HEK293 (cell line): ENCODE results near the gene TXLNB.

- PRO-cap, result no peak
- RRBS, 2 experiments, result no CpG with 5 or more reads among the region's 6 CpGs
Measured at GRCh38 chr6:138088321-138089041, 18.7 kb downstream of the PERP start.

DNA sequence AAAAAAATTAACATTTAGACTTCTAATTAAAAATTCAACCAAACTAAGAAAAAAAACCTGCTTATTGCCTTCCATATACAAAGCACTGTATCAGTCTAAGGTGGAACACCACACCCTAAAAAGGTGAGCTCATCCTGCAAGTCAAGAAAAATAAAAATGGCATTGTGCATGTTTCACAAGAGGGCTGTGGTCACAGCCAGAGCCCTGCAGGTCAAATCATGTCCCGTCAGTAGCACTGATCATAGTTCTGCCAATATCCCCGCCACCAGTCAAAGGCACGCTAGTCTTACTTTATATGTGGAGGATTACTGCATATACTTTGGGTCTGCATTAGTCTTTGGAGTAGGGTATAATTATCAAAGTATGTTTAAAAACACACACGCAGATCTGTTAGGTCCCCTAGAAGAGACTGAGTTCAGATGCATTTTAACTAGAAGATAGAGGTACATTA is 1.8 kb downstream of the PERP start:
- PRO-cap, result bidirectional peak, plus-strand start at position 242 of the sequence, minus-strand start at position 243 of the sequence
- RRBS, 2 experiments, result no CpG with 5 or more reads among the region's 4 CpGs

DNA sequence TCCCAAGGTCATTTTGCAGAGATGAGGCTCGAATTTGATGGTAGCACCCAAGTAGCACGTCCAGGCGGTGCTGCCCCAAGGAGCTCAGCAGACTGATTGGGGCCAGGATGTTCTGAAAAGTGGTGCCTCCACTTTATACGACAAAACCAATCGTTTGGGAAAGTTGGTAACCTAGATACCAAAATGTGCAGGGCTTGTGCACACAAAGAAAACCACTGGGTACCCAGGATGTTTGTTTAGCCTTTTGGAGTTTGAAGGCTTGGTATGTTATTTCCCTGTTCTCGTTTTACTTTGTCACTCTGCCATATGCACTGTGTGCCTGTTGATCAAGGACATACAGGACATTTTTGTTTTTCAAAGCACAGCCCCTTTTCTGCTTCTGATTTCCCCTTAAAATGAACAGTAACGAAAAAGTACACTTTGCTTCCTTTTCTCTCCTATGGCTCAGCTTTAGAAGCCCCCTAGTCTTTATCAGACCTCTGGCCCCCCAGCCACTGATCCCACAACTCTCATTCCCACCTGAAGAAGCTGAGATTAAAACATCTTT is 40.8 kb upstream of the PBOV1 start:
- PRO-cap, result no peak
- RRBS, 2 experiments, result no CpG with 5 or more reads among the region's 7 CpGs

DNA sequence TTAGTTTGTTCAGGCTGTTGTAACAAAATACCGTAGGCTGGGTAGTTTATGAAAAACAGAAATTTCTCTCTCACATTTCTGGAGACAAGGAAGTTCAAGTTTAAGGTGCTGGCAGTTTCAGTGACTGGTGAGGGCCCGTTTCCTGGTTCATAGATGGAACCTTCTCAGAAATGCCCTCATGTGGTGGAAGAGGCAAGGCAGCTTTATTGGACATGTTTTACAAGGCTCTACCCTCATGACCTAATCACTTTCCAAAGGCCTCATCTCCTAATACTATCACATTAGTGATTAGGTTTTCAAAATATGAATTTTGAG is 2.4 kb downstream of the HEBP2 start:
- PRO-cap, result no peak
- RRBS, 2 experiments, result no CpG with 5 or more reads among the region's 2 CpGs

GRCh38 chr6:138439361-138440069 is 35.5 kb downstream of the HEBP2 start:
- PRO-cap, result no peak
- RRBS, 2 experiments, result no CpG with 5 or more reads among the region's 7 CpGs

- PRO-cap, result no peak
- RRBS, 2 experiments, result no CpG with 5 or more reads among the region's 6 CpGs
Measured at GRCh38 chr6:138571240-138571586, 71.9 kb upstream of the NHSL1 start.

DNA sequence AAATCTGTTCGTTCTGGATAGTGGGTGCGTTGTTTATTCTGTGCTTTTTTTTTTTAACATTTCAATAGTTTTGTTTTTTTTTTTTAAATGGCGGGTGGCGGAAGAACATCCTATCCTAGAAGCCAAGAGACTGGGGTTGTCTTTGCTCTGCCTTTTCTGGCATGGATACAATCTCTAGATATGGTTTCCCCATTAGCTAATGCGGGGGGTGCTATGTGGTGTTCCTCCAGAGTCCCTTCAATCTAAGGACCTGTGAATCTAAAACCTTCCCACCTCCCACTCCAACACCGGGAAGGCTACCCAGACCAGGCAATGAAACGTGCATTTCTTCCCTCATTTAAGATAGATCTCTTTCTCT is 878 bp upstream of the CCDC28A start:
- PRO-cap, result no peak
- RRBS, 2 experiments, result no CpG with 5 or more reads among the region's 7 CpGs

- PRO-cap, result no peak
- RRBS, 2 experiments, result no CpG with 5 or more reads among the region's 9 CpGs
Measured at GRCh38 chr6:138817646-138818525, 22.0 kb downstream of the ECT2L start.

DNA sequence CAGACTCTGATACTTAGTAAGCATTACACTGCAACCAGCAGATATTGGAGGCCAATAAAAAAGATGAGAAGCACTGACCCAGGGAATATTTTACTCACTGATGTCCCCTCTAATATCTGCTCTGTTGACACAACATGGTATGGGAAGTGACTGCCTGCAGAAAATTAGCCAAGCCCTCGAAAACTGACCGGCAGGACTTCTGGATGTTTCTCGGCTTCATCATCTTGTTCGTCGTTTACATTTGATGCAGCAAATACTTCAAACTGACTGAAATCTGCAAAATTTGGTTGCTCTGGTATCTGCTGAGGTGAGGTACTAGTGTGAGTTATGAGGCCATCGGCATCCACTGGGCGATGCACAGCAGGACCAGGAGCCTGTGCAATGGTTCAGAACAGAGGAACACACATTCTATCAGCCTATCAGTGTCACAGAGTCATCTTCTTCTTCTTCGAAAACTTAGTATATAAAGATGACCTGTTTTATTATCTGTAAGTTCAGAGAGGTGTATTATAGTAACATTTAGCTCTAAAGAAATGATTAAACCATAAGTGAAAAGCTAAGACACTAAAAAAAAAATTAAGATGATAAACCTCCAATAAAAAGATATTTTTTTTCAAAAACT is 75.4 kb downstream of the REPS1 start:
- PRO-cap, result no peak
- RRBS, 2 experiments, result no CpG with 5 or more reads among the region's 8 CpGs

- PRO-cap, result no peak
- RRBS, 2 experiments, result no CpG with 5 or more reads among the region's 3 CpGs
Measured at GRCh38 chr6:138962520-138963144, 25.4 kb downstream of the REPS1 start.

GRCh38 chr6:138972067-138972591 is 15.9 kb downstream of the REPS1 start:
- PRO-cap, result no peak
- RRBS, 2 experiments, result no CpG with 5 or more reads among the region's 3 CpGs

GRCh38 chr6:139014985-139015535 is 13.5 kb upstream of the ABRACL start:
- PRO-cap, result no peak
- RRBS, 2 experiments, result no CpG with 5 or more reads among the region's 3 CpGs

DNA sequence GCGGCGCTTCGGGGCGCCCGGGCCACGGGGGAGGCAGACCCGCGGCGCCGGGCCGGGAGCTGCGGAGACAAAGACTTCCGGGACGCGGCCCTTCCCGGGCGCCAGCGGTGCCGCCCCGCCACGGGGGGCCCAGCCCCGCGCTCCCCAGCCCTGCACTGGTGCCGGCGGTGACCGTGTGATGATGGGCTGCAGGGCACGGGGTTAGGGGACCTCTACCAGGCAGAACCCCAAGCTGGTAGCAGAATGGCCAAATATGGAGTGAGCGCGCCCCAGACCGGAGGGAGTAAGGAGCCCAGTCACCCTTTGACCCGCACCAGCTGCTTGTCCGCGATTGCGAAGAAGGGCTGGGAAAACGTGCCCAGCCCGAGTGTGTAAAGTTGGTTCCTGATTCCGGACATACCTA is 886 bp downstream of the ABRACL start:
- PRO-cap, result bidirectional peak, plus-strand start at position 75 of the sequence, minus-strand start at position 67 of the sequence
- RRBS, 2 experiments, result 2% methylated on average over 14 to 16 of the region's 37 CpGs

- PRO-cap, result no peak
- RRBS, 2 experiments, result no CpG with 5 or more reads among the region's 5 CpGs
Measured at GRCh38 chr6:139132744-139133337, 2.0 kb upstream of the HECA start.

DNA sequence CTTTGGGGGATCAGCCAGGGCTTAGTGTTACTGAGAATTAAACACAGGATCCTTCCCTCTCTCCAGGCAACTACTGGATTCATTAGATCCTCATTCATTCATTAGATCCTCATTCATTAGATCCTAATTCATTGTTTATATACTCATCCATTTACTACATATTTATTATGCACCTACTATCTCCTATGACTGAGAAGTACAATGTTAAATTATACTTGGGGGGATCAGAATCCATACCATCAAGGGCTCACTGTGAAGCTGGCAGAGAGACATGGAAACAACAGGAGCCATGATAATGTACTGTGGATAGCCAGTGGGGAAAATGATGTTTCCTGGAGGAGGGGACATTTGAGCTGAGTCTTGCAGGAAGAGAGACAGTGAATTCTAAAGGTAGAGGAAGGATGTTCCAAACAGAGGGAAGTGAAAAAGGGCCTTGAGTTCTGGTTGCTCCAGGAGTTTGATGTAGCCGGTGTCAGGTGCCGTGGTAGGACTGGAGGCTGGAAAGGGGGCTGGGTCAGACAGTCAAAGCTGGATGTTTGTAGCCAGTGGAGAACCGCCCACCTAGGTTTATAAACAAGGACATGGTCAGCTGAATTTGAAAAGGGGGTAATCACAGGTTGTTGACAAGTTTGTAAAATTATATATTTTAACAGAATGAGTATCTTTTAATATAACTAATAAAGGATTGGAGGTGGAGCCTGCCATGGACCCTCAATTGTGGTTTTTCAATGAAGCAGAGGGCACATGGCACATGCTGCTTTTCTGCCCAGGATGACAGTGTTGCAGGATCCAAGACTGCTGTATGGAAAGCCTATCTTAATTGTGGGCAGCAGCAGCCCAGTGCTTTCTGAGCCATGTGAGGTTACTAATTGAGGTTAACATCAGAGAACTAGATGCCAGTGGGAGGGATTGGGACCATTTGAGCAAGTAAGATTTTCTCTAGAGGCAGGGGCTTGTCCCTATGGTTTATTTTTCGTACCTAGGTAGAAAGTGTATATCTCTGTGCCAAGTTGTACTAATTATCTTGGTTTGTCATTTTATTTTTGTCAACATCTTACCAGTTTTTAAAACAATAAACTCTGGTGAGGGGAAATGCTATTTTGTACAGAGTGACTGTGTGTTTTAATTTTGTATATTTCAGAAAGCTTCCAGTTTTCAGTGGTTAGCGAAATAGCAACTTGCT is 9.6 kb downstream of the HECA start:
- PRO-cap, result no peak
- RRBS, 2 experiments, result no CpG with 5 or more reads among the region's 5 CpGs

DNA sequence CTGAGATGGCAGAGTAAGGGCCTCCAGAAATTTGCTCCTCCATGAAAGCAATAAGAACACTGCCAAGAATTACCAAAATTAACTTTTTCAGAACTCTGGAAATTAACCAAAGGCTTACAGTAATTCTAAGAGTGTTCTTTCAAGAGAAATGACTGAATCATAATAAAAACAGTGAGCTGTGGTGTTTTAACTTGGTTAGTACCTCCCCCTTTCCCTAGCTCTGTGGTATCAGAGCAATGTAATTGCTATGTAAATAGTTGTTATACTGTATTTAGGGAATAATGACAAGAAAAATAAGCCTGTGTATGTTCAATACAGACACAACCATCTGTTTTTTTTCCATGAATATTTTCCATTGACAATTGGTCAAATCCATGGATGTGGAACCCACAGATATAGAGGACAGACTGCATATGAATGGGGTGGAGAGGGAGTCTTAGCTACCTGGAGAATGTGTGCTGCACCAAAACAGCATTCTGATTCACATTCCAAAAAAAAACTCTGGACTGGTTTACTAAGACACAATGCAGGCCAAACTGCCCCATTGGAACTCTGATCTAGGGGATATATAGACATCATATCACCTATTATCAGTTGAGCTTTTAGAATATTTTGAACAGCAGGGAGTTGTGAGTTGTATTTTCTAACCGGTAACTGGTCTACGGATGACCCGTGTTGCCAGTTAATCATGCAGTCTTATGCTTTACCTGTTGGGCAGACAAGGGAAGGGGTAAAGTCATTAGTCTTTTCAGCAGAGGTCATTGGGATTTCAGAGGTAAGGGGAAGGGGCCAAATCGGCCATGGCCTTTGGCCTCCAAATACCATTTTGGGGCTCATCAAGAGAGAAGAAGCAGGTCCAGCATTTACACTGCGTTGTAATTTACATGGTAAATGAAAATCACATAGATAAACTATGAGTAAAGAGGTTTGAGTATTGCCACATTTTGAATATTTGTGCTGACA is 19.3 kb downstream of the HECA start:
- PRO-cap, result no peak
- RRBS, 2 experiments, result no CpG with 5 or more reads among the region's 5 CpGs

DNA sequence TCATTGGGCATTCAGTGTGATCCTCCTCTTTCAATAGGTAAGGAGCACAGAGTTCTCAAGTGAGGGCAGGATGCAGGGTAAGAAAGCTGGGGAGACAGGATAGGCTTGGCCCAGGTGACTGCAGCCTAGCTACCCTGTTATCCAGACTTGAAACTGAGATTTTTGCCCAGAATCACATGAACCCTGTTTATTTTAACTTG is 25.0 kb downstream of the HECA start:
- PRO-cap, result no peak

DNA sequence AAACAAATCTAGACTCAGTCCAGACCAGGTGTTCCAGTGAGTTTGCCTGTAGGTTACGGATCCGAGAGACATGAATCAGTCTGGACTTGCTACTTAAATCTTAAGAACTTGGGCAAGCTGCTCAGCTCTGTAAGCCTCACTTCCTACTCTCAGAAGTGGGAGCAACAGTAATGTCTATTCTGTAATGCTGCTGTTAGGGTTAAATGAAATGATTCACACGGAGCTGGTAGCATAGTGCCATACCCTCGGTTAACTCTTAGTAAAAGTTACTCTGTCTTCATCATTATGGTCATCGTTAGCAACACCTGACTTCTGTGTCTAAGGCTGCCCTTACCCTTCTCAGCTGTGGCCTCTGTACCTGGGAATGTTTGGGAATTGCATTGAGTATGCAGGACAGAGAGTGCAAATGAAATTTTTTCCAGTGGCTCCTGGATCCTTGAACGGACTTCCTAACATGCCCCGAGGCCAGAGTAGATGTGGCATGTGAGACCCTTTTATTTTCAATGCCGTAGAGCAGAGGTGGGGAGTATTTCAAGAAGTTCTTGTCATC is 37.9 kb downstream of the HECA start:
- PRO-cap, result no peak
- RRBS, 2 experiments, result no CpG with 5 or more reads among the region's 8 CpGs

DNA sequence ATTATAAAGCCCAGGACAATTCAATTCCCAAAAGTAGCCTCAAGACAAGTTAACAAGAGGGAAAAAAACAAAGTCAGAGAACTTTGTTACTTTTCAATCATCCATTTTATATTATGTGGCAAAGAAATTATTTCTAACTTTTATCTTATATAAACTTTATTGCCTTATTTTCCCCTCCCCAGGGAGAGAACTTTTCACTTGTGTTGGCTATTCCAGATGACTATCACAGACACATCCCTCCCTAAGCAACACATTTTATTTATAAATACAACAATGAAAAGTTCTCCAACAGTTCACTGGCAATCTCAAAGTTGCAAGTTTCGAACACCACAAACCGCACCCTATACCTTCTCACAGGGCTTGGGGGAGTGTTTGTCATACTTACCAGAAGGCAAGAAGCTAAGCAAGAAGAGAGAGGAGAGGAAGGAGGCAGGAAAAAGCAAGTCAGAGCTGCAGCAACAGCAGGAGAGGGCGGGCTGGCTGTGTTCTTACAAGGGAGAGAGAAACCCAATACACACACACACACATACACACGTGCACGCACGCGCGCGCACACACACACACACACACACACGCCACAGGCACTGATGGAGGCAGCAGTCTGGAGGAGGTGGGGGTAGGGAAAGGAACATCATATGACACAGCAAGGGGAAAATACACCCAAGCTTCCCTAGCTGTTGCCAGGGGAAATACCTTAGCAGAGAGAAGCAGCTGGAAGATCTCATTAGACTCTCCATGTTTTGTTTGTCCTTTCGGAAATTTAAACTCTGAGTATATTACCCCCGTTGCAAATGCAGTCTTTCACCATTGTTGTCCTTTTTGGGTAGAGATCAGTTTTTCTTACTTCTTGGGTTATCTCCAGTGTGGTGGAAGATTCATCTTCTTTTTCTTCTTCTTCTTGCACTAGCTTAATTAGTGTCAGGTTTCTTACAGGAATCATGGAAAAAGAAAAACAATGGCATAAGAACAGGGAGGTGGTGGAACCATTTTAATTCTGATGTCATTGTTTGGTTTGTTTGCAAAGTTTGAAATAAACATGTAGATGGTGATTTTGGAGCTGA is at the start of gene TXLNB:
TSS of gene TXLNB (minus strand) at position 463 of the 1,061 bp plus-strand sequence.
- PRO-cap, result bidirectional peak, plus-strand start at position 599 of the sequence, minus-strand start at position 344 of the sequence
- RRBS, 2 experiments, result no CpG with 5 or more reads among the region's 12 CpGs

GRCh38 chr6:139490267-139490926 is 115.9 kb upstream of the CITED2 start:
- PRO-cap, result no peak
- RRBS, 2 experiments, result no CpG with 5 or more reads among the region's 5 CpGs